Zone of skin (tissue), 1 donor: ENCODE measurements around a stretch of chr1.

- RRBS = no CpG with 5 or more reads among the region's 6 CpGs
These were observed 83.0 kb downstream of the ZNF644 start for GRCh38 chr1:90938729-90939350.

- RRBS = no CpG with 5 or more reads among the region's 4 CpGs
These were observed 14.3 kb downstream of the ZNF644 start for GRCh38 chr1:91007469-91008041.

GRCh38 chr1:91017241-91017553 is 4.6 kb downstream of the ZNF644 start:
- RRBS = no CpG with 5 or more reads among the region's 1 CpG

DNA sequence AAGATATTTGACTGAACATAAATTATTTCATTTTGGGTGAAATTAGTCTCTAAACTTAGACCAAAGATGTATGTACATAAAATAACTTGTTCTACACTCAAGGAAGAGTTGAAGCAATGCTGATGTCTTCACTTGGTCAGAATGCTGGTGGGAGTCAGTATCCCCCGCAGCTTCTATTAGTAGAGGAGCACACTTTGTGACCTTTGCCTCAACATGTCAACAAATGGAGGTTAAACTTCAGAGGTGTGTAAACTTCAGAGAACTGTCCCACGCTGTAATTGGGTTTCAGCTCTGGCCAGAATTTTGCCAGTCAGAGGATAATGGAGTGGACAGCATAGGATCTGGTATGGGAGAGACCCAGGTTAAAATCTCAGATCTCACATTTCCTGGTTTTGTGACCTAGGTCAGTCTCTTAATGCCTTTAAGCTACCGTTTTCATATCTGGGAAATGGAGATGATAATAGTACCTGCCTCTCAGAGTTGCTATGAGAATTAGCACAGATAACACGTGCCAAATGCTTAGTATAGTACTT is 107.6 kb upstream of the ZNF644 start:
- RRBS = no CpG with 5 or more reads among the region's 4 CpGs

- RRBS = no CpG with 5 or more reads among the region's 7 CpGs
These were observed 106.1 kb downstream of the CDC7 start for GRCh38 chr1:91606536-91607317.

GRCh38 chr1:91680394-91681112 is 179.9 kb downstream of the CDC7 start:
- RRBS = no CpG with 5 or more reads among the region's 4 CpGs

DNA sequence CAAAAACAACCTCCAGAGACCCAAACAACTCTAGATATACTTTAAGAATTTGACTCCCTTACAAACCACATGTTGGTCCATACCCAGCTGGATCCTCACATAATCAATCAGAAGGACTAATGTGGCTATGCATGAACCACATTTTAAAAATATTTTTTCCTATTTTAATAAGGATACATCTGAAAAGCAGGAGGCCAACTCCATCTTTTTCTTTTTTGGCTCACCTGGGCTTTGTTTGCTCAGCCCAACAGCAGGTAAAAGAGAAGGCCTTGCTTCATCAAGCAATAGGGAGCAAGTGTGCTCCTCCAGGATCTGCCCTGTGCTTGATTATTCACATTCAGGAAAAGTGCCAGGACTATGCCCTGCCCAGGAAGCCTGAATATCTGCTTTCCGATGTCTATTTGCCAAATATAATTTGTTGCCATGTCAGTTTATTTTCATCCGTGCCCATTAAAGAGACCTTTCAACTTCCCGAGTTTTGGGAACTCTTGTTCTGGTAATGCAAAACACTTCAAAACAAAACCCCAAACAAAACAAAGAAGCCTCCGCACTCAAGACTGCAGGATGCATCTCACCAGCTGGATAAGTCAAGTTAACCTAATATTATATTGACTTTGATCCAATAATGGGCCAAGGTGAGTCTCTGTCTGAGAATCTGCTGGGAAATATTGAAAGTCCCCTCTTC is 185.3 kb downstream of the CDC7 start:
- RRBS = no CpG with 5 or more reads among the region's 4 CpGs

GRCh38 chr1:91689636-91690088 is 189.0 kb downstream of the CDC7 start:
- RRBS = no CpG with 5 or more reads among the region's 6 CpGs

GRCh38 chr1:91699472-91699985 is 186.4 kb downstream of the TGFBR3 start:
- RRBS = no CpG with 5 or more reads among the region's 4 CpGs

DNA sequence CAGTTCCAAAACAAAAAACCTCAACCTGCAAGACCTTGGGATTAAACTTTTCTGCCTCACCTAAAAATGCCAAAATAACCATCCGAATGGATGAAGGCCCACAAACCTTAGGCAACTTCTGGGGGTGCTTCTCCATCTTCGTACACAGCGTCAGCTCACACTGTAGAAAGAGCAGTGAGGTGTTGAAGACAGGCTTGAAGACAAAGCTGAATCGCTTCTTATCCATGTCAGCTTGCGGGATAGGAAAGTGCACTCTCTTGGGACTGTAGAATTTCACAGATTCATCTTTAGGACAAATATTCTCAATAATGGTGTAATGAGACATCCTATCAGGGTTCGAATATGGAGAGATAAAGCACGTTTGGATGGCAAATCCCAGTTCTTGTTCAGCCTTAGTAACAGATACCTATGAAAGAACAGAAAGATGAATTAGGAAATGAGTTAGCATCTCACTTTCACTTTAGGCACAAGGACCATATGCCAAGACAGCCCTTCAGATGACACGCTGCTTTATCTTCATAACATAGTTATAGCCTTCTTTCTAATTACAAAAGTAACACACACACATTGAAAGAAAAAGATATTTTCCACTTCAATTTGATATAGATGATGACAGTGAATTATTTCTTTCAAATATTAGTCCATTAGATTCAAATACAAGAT is 173.7 kb downstream of the TGFBR3 start:
- RRBS = no CpG with 5 or more reads among the region's 8 CpGs

GRCh38 chr1:91731288-91731755 is 154.6 kb downstream of the TGFBR3 start:
- RRBS = no CpG with 5 or more reads among the region's 9 CpGs

- RRBS = no CpG with 5 or more reads among the region's 4 CpGs
These were observed 25.0 kb upstream of the BRDT start for GRCh38 chr1:91924066-91924696.

GRCh38 chr1:92484364-92484707 is 2.4 kb downstream of the GFI1 start:
- RRBS = 3% methylated on average over 8 of the region's 25 CpGs

GRCh38 chr1:92645777-92646209 is 139.1 kb downstream of the EVI5 start:
- RRBS = no CpG with 5 or more reads among the region's 4 CpGs

DNA sequence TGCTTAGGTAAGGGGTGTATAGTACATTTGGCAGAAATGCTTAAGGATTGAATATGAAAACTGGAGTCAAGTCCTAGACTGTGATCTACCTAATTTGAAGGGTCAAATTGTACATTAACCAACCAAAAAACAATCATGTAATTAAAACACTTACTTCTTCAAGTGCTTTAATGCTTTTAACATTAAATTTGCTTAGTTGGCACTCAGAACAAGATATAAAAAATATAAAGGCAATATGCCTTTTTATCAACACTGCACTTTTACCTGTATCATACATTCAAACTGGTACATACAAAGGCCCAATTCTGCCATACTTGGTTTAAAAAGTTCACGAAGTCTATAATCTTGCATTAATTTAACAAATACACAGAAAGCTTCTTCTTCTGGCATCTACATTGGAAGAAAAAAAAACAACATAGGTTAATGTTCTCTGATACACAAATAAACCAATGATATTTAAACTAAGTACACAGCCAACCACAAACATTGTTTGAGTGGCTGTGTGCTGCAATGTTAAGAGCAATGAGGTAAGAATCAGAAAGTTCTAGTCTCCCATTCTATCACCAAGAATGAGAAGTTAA is 87.2 kb downstream of the EVI5 start:
- RRBS = no CpG with 5 or more reads among the region's 1 CpG

GRCh38 chr1:92859253-92859740 is 27.5 kb downstream of the RPL5 start:
- RRBS = no CpG with 5 or more reads among the region's 12 CpGs

- RRBS = no CpG with 5 or more reads among the region's 4 CpGs
These were observed 37.5 kb downstream of the DIPK1A start for GRCh38 chr1:92923684-92924193.

- RRBS = no CpG with 5 or more reads among the region's 3 CpGs
These were observed 29.6 kb upstream of the DIPK1A start for GRCh38 chr1:92990836-92991312.

DNA sequence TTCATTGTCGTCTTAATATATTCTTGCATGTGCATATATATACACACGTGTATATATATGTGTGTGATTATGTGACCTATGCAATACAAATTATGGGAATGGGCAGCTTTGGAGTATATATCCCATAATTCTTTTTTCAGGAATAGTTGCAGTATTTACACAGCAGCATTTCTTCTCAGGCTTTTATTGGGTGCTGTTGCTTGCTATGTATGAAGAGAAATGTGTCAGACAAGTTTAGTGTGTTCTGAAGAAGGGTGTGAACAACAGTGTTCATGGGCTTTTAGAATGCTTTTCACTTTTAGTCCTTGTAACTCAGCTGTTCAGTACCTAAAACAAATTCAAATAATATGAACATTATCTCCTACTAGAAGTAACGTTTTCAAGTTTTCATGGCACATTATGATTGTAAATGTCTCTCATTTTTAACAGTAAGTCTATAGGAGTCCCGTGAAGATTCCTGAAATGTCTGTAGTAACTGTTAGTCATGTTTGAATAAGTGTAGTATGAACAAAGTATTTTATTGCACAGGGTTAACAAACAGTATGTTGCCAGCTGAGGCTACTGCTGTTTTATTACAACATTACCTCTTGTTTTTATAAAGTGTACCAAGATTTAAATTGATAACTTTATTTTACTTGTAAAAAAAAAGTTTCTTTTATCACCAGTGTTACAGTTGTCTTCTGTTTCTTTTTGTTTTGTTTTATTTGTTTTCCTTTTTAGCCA is 42.5 kb downstream of the TMED5 start:
- RRBS = no CpG with 5 or more reads among the region's 4 CpGs